SJCRH30 (cell line): ENCODE measurements around a stretch of chr15.

DNA sequence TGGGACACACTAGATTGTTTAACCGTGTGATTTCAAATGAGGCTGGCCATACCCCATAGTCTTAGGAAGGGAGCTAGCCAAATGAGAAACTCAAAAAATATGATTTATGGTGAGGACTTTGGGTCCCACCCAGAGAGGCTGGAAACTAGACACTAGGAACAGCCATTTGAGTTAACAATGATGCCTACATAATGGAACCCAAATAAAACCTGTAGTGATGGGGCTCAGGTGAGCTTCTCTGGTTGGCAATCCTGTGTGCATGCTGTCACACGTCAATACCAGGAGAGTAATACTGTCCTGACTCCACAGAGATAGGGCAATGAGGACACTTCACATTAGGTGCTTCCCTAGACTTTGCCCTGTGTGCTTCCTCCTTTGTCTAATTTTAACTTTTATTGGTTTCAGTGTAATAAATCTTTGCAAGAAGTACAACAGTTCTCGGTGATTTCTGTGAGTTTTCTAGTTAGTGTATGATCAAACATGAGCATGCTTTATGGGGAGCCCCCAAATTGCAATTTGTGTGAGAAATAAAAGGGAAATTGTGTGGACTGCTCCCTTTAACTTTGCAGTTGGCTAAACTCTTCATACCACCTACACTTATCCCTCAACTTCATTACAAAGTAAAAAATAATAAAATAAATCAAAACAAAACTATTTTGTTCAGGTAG lies 281.8 kb upstream of the ARRDC4 start:
- RAMPAGE, long total RNA, result no peak

GRCh38 chr15:97970473-97970993 lies 10.0 kb downstream of the ARRDC4 start:
- RAMPAGE, long total RNA, result no peak

GRCh38 chr15:97978579-97979159 lies 18.2 kb downstream of the ARRDC4 start:
- RAMPAGE, long total RNA, result no peak

GRCh38 chr15:98414080-98414352 lies 234.3 kb upstream of the IGF1R start:
- RAMPAGE, long total RNA, result no peak

DNA sequence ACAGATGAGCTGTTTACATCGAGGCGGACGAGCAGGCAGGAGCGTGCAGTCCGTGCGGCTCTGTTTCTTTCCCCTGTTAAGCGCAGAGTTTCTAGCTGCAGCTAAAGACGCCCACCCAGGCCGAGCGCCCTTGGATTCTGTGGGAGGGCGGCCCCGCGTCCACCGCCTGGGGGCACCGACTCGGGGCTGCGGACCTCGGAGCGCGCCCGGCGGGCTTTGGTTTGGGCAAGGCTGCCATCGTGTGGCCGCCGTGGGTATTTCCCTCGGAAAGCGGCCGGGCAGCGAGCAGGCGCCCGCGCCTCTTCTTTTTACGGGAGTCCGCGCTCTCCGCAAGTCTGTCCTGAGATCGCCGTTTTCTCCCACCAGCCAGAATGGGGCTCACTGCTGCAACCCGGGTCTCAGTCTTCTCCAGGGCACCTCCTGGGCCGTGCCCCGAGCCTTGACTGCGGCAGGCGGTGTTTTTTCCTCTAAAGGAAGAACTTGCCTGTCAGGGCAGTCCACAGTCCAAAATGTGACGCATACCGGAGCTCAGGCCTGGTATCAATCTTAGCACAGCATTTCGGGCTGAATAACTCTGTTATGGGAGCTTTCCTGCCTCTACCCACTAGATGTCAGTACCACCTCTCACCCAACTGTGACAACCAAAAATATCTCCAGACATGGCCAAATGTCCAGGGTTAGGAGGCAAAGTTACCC lies 219.9 kb upstream of the IGF1R start:
- RAMPAGE, long total RNA, result no peak

DNA sequence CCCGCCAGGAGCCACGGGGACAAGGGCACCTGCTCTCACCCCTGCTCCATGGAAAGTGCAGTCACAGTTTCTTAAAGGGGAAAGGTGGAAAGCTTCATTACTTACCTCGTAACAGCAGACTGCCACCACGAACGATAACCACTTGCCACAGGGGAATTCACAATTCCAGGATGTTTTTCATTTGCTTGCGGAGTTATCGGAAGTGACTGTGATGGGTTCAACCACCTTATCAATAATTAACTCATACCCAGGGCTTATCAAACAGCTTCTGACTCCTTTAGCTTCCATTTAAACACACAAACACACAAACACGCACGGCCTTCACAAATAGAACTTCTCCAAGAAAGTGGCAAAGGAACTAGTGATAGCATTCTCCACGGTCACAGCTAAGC lies 134.2 kb upstream of the IGF1R start:
- RAMPAGE, long total RNA, result no peak

DNA sequence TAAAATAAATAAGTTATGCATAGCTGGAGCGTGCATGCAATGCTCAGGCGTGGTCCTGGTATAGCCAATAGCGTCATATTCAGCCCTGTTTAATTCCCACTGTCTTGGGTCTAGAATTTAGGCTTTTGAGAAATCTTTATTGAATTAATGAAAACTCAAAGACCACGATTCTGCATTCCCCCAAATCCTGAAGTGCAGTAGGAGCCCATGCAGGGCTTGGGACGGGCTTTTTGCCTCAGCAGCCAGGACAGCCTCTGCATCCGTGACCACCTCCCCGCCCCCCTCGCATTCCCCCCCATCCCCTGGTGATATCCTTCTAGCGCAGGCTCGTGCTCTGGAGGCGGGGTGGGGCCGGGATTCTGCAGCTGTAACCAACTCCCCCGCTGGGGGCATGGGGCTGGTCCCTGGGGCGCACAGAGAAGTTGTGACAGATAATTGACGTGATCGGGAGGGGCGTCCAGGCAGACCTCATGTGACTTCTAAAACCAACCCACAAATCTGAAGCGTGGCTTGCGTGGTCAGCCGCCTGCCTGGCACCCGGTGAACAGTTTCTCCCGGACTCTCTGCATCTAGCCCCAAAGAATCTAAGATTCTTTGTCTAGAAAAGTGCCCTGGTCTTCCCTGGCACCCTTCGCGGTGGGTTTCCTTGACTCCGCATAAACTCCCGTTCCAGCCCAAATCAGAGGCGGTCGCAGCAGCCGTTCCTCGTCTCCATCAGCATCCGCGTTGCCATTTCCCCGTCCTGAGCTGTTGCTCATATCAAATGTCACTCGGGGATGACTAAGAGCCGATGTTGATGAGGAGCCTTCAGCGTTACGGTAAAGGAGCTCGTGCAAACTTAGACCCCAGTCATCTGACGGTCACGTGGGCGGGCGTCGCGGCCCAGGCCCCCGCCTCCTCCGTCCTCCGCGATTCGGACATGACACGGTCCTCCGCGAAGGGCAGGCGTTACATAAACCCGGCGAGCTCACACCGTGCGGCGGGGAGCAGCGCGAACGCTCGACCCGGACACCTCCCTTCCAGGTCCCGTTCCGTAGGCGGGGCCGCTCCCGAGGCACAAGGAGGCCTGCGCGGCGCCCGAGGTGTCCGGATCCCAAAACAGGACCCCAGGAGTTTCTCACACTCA lies 100.5 kb upstream of the IGF1R start:
- RAMPAGE, long total RNA, result no peak

DNA sequence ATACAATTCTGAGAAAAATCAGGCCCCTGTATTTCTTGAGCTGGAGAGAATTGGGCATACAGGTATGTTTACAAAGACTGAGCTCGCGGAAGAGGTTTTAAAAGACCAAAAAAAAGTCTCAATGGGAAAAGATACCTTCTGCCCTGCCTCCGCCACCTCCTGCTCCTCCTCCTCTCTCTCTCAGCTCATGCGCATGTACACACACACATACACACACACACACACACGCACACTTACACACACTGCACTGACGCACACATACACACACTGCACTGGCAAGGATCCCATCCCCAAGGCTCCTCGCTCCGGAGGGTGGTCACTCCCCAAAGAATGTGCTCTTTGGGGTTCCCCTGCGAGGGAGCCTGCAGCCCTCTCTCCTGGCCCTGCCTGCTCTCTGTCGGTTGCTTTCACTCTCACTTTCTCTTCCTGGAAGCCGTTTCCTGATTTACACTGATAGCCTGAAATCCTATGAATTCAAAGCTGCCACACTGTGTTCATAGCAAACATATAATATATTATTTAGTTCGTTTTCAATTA lies 48.0 kb upstream of the IGF1R start:
- RAMPAGE, long total RNA, result no peak

GRCh38 chr15:98714637-98715425 lies 66.5 kb downstream of the IGF1R start:
- RAMPAGE, long total RNA, result no peak

GRCh38 chr15:98715426-98715922 lies 67.1 kb downstream of the IGF1R start:
- RAMPAGE, long total RNA, result no peak

DNA sequence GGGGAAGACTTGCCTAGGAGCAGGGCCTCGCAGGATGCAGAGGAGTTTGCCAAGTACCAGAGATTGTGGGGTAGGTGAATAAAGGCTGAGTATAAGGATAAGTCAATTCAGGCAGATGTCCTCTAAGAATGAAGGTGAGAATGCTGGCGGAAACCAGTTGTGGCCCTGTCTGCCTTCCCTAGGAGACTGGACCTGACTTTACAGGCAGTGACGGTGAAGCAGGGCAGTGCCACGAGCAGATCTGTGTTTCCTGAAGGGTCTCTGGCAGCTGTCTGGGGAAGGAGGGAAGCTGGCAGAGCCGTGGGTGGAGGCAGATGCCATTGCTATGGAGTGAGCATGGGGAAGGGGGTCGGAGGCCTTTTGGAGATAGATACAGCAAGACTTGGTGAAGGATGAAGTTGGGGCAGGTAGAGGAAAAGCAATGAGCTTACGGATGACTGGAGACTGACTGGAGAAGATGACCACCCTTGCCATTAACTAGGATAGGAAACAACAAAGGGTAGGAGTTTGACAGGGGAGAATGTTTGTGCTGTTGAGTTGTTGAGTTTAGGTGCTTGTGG lies 84.0 kb downstream of the IGF1R start:
- RAMPAGE, long total RNA, result no peak

GRCh38 chr15:98835072-98835700 lies 172.4 kb downstream of the PGPEP1L start:
- RAMPAGE, long total RNA, result no peak

DNA sequence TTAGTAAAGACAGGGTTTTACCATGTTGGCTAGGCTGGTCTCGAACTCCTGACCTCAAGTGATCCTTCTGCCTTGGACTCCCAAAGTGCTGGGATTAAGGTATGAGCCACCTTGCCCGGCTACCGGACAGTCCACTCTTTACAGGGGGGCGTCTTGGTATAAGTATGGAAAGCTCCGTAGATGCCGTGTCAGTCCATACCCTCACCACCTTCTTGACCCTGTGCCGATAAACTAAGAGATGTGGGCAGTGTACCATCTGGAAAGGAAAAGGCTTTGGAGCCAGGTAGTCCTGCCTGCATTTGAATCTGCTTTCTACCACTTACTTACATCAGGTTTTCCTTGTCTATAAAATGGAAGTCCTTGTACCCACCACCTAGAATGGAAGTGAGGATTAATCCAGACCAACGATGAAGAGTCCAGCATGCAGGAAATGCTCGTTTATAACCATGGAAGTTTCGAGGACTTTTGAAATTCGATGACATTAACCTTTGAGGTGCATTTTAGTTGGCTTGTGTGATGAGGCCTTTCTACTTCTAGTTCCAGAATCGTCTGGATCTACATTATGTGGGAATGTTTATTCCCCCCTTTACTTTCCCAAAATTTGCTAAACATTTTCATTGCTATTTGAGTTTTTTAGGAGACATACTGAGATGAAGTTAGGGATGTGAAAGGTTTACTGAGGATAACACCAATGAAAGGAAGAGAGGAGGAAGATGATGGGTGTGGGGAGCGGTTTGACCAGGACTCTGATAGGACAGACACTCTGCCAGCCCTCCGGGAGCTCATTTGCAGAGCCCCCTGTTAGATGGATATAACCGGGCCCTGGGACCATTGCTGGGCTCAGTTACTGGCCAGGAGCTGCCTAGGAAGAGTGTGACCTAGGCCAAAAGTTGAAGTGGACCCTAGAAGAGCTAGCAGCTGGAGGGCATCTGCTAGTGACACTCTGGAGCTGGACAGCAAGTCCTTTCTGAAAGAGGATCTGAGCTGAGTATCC lies 160.1 kb downstream of the PGPEP1L start:
- RAMPAGE, long total RNA, result no peak

- RAMPAGE, long total RNA, result no peak
Observed at GRCh38 chr15:98850749-98851563, 156.6 kb downstream of the PGPEP1L start.

DNA sequence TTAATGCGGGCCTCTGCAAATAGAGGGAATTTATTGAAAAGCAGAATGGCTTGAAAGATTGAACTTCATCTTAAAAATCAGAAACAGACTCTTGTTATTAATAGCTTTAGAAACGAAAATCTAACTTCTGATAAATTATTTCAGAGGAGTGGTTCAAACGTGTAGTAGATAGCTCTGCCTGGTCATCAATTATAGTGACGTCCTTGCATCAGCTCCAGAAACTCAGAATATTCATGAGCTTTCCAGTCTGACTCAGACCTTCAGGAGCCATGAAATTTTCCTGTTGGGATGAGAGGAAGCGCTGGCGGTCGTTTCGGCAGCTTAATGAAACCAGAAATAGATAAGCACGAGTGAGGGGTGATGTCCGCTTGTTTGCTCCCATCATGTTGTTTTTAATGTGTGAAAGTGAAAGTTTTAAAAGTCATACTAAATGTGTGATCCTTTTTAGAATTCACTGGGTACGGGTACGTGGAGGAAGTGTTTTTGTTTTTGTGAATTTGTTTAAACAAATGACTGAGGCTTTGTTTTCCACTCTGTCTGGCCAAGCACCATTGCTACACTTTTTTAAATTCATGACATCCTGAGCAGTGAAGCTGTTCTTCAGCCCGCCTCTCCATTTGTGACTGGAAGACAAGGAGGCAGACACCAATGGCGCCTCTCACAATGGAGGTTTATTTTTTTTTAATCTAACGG lies 141.0 kb downstream of the PGPEP1L start:
- RAMPAGE, long total RNA, result no peak

GRCh38 chr15:98873819-98874478 lies 133.6 kb downstream of the PGPEP1L start:
- RAMPAGE, long total RNA, result no peak

- RAMPAGE, long total RNA, result no peak
Observed at GRCh38 chr15:98943184-98943968, 64.2 kb downstream of the PGPEP1L start.

GRCh38 chr15:99058450-99058974 lies 46.4 kb upstream of the SYNM start:
- RAMPAGE, long total RNA, result no peak

DNA sequence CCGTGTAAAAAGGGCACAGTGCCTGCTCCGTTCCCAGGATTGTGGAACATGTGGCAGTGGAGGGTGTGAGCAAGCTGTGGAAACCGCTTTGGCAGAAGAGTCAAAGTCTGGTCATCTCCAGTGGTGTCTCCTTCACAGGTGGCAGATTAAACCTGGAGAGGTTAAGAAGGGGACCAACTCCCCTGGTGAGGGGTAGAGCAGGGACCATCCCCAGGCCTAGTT lies 10.2 kb downstream of the SYNM start:
- RAMPAGE, long total RNA, result no peak

DNA sequence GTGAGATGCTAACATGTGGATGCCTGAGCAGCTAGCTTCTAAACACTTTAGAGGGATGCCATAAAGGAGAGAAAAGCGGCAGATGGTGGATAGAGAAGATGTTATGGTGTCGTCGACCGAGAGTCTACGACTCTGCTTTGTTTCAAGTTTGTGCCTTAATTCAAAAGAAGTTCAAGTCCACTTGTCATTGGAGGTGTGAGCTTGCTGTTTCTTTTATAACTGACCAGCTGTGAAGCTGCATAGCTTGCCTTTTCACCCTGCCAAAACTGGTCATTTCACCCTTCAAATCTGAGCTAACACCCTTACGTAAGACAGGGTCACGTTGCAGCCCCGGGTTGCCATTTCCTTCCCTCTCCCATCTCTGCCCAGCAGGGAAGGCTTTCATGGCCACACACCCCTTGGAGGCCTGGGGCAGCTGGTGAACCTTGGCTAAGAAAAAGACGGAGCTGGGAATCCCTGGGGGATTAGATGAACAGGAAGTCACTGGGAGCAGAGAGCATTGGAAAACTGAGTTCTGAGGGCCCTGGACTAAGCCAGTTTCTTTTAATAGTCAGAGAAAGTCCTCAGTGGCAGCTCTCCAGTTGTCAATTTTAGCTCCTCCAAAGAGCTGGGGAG lies 67.9 kb downstream of the TTC23 start:
- RAMPAGE, long total RNA, result no peak